Umbilical cord (tissue), 2 donors: ENCODE data around the genes GNE and MELK.

- RAMPAGE, long total RNA, result no peak
These were observed 17.4 kb downstream of the OR2S2 start for GRCh38 chr9:35940412-35941051.

DNA sequence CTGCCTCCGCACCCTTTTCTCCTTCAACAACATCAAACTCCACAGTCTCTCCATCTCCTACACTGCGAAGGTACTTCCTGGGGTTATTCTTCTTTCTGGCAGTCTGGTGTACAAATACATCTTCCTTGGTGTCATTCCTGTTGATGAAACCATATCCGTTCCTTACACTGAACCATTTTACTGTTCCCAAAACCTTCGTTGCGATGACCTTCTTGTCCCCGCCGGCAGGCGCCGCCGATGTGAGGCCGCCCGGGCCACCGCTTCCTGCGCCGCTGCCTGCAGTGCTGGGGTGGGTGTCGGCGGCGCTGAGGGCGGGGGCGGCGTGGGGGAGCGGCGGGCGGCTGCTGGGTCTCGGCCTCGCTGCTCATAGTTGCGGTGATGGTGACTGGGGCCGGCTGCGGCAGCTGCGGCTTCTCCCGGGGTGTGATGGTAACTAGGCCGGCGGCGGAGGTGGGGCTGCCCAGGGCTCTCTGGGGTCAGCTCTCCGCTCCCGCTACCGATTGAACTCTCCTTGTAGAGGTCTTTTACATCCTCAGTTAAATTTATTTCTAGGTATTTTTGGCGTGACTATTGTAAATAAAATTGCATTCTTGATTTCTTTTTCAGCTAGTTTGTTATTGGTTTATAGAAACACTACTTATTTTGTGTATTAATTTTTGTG lies 14.1 kb upstream of the OR2S2 start:
- RAMPAGE, long total RNA, result no peak

DNA sequence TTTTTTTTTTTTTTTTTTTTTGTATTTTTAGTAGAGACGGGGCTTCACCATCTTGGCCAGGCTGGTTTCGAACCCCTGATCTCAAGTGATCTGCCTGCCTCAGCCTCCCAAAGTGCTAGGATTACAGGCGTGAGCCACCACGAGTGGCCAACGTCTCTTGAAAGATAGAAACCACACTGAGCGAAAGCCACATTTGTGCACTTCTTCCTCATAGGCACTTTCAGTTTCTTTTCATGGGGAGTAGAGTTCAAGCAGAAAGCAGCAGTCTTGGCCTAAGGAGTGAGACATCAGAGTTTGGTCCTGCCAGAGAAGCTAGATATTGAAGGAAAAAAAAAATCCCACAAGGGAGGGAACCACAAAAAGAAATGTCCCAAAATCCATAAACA lies 44.0 kb upstream of the GLIPR2 start:
- RAMPAGE, long total RNA, result no peak

GRCh38 chr9:36140287-36140844 lies 3.8 kb downstream of the GLIPR2 start:
- RAMPAGE, long total RNA, result no peak

GRCh38 chr9:36151258-36152207 lies 15.0 kb downstream of the GLIPR2 start:
- RAMPAGE, long total RNA, result no peak

GRCh38 chr9:36153964-36155268 lies 14.8 kb upstream of the CCIN start:
- RAMPAGE, long total RNA, result no peak

DNA sequence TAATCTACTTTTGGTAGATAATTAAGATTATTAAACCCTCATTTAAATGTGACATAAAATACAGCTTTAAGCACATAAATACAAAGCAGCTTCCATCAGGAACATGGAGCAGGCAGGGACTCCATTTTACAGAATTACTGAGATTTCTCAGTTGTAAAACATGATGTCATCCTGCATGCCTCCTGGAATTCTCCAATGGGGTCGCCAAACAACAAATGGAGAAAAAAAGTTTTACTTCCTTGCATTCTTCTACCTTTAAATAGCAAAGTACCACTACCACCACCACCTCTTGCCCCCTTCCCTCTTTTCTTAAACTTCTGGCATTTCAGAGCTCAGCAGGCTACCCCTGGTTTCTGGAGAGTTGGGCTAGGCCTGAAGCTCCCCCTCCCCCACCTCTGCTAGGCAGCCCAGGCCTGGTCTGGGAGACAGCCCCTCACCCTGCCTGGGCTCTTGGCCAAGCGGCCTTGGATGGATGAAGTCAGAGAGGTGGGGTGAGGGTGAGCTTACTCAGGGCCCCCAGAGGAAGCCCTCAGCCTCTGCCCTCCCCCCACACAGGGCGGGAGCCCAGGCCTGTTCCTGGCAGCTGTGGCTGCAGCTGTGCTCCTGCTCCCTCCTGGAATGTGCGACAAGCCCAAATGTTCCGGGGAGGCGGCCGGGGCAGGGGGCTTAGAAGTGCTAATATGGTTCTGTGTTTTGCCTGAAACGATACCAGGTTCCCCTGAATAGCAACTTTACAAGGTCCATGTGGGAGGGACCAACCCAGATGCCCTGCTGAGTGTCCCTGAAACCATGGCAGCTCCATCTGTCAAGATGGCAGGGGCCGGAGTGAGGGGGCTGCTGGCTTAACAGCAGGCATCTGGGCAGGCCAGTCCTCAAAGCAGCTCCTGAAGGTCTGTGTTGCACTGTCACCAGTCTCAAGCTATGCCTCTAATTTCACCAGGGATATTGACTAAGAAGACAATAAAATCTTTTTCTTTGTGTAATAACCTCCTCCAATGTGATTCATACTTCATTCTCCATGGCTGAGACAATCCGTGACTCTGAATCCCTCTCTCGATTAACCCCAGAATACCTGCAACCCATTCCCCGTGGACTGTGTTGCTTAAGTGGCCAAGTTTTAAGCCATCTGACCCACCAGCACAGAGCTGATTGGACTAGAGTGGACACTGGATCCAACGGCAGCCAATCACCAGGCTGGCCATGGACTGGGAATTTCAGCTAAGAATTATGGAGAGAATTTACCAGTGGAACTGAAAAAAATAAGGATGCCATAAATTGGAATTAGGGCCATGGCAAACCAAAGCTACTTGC lies 5.8 kb upstream of the CCIN start:
- RAMPAGE, long total RNA, result no peak

DNA sequence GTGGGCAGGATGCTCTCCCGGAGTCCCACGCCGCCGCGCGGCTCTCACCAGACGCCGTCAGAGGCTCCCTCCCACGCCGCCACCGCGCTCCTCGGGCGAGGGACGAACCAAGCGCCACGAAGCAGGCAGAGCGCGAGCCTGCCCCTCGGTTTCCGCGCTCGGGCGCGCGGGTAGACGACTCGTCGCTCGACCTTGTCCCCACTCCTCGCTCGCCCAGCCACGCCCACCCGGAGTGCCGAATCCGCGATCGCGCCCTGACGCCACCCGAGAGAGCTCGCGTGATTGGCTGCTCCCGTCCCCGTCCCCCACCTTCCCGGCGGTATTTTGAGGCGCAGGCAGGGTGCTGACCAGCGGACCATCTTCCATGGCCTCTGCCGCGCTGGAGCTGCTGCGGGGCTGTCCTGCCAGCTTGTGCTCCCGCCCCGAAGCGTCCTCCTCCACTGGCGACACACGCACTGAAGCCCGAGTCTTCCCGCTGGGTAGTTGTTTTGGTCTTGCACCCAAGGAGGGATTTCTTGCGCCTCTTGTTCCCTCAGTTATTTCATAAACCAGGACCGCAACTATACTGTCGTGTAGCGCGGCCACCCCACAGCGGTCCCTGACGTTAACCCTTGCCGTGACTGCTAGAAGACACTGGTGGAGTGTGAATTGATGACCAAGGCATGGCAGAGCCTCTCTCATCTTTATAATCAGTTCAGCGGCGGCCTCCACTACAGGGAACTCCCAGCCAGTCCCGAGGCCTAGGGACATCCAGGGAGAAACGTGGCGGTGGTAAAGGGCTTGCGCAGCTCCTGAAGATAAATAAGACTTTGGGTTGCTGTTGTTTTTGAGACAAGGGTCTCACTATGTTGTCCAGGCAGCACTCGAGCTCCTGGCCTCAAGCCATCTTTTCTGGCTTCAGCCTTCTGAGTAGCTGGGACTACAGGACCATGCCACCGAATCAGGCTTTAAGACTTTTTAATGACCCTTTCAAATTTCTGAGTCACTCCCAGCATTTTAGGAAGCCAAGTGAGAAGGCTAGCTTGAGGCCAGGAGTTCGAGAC lies at the start of gene GNE:
TSS of gene GNE (minus strand) at position 176 of the 1,043 bp plus-strand sequence.
- RAMPAGE, long total RNA, result start-site peak on the minus strand centred at position 158 of the sequence, 48 bp wide, 46 and 32 reads in 2 replicates

- RAMPAGE, long total RNA, result no peak
These were observed 49.9 kb upstream of the GNE start for GRCh38 chr9:36308260-36308464.

GRCh38 chr9:36572621-36573454 lies at the start of gene MELK:
Gene MELK (plus strand): TSS chr9:36572895.
- RAMPAGE, long total RNA, result no peak

- RAMPAGE, long total RNA, result no peak
These were observed 32.1 kb downstream of the PAX5 start for GRCh38 chr9:37001805-37002465.

- RAMPAGE, long total RNA, result no peak
These were observed 8.6 kb downstream of the PAX5 start for GRCh38 chr9:37025257-37026035.

DNA sequence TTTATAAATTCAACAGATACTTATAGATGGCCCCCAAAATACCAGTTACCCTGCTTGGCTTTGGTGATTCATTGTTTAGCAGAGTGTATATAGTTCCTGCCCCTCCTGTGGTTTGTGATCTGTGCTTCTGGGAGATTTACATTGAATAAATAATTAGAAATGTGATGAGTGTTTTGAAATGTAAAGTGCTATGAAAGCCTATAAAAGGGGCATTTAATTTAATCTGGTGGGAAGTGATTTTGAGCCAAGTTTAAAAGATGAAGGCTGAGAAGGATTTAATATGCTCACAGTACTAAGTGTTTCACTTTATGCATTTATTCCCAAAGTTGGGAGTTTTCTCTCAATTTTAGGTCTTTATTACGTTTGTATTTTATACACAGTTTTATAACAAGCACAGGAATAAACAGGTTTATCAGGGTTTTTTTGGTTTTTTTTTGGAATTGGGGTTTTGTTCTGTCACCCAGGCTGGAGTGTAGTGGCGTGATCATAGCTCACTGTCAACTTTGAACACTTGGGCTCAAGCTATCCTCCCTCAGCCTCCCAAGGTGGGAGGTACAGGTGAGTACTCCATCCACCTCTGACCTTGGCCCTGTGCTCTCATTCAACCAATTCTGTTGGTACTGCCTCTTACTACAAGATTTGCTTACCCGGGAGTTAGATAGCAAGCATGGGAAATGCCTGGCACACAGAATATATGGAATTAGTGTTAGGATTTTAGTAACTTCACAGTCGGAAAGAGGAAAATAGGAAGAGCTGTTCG lies 36.5 kb upstream of the ZCCHC7 start:
- RAMPAGE, long total RNA, result no peak

DNA sequence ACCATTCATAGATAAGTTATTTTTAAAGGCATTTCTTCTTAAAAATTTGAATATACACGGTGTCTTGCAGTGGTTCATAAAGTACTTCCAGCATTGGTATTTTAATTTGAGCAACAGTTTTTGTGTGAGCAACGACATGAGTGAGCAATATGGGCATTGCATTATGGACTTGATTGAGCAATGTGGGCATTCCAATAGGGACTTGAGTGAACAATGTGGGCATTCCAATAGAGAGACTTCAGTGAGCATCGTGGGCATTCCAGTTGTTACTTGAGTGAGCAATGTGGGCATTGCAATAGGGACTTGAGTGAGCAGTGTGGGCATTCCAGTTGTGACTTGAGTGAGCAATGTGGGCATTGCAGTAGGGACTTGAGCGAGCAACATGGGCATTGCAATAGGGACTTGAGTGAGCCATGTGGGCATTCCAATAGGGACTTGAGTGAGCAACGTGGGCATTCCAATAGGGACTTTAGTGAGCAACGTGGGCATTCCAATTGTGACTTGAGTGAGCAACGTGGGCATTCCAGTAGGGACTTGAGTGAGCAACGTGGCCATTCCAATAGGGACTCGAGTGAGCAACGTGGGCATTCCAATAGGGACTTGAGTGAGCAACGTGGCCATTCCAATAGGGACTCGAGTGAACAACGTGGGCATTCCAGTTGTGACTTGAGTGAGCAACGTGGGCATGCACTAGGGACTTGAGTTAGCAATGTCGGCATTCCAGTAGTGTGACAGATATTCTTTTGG lies 52.3 kb downstream of the ZCCHC7 start:
- RAMPAGE, long total RNA, result no peak

DNA sequence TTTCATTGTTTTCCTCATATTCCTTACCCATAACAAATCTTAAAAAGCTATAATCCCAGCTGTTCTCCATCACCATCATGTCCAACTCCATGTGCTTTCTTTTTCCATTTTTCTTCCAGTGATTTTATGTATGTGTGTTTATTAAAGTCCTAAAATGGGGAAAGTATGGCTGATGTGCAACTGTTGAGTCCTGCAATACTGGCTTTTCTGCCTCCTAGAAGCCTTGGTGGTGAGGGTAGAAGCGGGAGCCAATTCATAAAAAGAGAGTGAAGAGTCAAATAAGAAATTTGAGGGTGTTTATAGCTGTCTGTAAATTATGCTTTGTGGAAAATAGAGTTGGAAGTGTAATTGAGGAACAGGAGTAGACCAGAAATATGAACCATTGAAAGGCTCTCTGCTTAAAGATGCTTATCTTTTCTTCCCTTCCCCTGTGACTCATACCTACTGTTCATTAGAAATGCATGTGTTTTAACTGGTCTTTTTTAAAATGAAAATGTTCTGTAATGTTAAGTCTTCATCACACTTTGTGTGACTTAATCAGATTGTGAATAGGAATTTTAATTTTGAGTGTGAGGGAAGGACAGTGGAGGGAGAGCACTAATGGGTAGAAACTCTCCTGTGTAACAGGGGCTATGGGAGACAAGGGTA lies 80.2 kb downstream of the ZCCHC7 start:
- RAMPAGE, long total RNA, result no peak

- RAMPAGE, long total RNA, result no peak
These were observed 101.2 kb downstream of the ZCCHC7 start for GRCh38 chr9:37221557-37221992.

- RAMPAGE, long total RNA, result no peak
These were observed 128.9 kb upstream of the GRHPR start for GRCh38 chr9:37293611-37293999.

- RAMPAGE, long total RNA, result no peak
These were observed 38.1 kb upstream of the GRHPR start for GRCh38 chr9:37384325-37384808.

DNA sequence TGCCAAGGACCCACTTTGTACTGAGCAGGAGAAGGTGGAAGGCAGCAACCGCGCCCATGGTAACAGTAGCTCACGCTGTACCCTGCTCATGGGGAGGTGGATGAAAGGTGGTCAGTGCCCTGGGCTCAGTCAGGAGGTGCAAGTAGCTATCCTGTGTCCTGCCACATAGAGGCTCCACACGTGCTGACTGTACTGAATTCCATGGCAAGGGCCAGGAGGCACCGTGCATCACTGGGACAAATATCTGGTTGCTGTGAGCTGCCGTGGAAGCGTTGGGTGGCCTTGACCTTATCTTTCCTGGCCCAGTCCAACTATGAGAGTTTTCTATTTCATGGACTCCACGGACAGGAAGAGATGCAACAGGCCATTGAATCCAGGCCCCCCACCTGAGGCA lies 1.6 kb downstream of the GRHPR start:
- RAMPAGE, long total RNA, result no peak

DNA sequence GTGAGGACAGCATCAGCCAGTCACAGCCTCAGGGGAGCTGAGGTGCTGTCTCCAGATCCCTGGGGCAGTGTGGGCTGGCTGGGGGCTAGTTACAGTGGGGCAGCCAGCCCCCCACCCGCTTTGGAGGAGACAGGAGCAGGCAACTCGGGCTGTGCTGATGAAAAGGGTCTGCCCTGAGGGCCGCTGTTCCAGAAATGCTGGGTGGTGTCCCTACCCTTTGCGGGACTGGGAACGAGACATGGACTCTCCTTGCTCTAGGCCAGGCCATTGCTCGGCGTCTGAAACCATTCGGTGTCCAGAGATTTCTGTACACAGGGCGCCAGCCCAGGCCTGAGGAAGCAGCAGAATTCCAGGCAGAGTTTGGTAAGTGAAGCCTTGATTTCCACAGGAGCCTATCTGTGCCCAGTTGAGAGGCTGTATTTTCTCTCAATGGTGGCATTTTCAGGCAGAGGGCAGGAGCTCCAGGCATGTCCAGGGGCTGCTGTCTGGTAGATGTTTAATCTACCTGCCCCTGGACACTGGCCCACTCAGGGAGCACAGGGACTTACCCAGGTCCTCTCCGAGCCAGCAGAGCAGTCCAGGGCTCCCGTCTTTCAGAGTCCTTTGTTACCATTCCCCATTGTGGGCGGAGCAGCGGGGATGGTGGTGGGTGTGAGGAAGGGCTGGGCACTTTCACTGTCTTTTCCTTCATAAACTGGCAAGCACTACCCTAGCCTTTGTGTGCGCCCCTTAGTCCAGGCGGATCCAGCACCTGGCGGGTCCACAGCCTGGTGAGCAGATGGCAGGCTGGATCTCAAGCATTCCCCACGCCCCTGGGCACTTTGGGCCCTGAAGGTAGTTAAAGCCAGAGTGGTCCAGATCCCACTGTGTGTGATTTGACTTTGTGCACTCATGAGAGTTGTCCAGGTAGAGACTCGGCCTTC lies 7.2 kb downstream of the GRHPR start:
- RAMPAGE, long total RNA, result no peak